Placental pericyte (primary cell): ENCODE data around the genes EIF2S3B and TAS2R50.

DNA sequence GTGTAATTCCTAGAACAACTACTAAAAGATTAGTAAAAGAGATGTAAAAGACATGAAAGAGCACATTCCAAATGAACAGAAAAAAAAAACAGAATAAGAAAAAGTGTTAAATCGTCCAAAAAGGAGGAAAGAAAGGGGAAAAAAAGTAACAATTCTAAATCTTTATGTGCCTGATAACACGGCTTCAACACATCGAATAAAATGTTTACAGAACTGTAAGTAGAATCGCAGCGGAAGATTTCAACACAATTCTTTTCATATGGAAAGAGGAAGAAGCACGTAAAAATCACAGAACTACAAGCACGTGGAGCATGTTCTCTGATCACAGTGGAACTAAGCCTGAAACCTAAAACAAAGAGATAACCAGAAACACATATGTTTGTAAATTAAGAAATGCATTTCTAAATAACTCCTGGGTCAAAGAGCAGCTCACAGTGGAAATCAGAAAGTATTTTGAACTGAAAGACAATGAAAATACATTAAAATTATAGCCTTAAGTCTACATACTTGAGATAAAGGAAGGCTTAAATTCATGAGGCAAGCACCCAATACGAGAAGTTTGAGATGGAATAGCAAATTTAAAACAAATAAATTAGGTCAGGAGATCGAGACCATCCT lies 8.7 kb downstream of the CLEC7A start:
- CAGE, long polyA plus RNA = no peak

GRCh38 chr12:10212143-10212650 lies 480 bp upstream of the GABARAPL1 start:
- CAGE, long polyA plus RNA = no peak

- CAGE, long polyA plus RNA = no peak
Measured at GRCh38 chr12:10222056-10222686, 9.5 kb downstream of the GABARAPL1 start.

DNA sequence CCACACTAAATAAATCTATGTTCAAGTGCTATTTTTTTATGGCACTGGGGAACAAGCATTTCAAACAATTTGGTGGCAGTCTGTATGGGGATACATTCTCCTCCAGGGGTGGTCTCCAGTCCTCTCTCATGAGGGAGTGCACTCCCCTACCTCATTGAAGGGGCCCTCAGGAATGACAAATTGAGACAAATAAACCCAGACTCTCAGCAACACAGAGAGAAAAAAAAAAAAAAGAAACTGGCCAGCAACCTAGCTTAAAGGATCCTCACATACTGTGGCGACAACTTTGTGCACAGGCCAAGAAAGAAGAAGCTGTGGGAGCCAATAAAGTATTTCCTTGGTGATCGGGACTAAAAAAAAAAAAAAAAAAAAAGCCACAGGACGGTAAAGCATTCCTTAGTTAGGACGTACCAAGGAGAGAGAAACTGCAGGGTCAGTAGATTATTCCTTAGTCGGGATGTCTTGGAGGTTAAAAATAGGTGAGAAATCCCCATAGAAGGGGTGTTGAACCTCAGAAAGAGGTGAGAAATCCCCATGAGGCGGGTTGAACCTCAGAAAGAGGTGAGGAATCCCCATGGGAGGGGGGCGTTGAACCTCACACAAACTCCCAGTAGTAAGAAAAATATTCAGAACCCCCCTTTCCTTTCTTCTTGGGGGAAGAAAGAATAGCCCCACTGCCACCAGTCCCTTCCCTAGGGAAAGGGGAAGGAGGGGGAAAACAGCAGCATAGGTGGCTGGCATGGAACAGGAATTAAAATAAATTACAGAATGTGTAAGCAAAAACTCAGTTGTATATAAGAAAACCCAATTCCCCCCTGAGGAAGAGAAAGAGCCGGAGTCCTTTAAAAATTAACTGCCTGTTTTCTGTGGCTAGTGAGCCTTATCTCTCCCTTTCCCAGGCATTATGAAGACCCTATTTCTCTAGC lies 27.0 kb downstream of the KLRK1 start:
- CAGE, long polyA plus RNA = no peak

DNA sequence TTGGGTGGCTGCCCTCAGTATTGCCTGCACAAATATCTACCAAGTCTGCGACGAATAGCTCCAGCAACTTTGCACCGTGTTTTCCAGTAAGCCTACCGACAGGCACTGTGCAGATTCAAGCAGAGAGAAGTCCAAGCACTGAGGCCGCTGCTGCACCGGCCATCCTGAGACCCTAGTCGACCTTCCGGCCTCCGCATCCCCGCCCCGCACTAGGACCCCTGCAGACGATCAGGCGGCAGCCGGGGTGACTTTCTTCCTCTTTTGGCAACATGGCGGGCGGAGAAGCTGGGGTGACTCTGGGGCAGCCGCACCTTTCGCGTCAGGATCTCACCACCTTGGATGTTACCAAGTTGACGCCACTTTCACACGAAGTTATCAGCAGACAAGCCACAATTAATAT lies at the start of gene EIF2S3B:
Gene EIF2S3B (plus strand): TSS at position 257 of the 400 bp plus-strand sequence.
- CAGE, long polyA plus RNA = no peak

- CAGE, long polyA plus RNA = no peak
Measured at GRCh38 chr12:10716542-10717165, 6.5 kb downstream of the YBX3 start.

GRCh38 chr12:10928803-10929115 lies 277 bp upstream of the PRH2 start:
- CAGE, long polyA plus RNA = no peak

GRCh38 chr12:10986844-10987246 lies at the start of gene TAS2R50:
TSS of gene TAS2R50 (minus strand) at chr12:10986912.
- CAGE, long polyA plus RNA = no peak

GRCh38 chr12:11070518-11071434 lies 8.7 kb upstream of the TAS2R46 start:
- CAGE, long polyA plus RNA = no peak

GRCh38 chr12:11291306-11291793 lies 18.9 kb downstream of the PRB4 start:
- CAGE, long polyA plus RNA = no peak

GRCh38 chr12:11545144-11546145 lies 104.0 kb upstream of the ETV6 start:
- CAGE, long polyA plus RNA = no peak

- CAGE, long polyA plus RNA = no peak
Measured at GRCh38 chr12:11580126-11580903, 69.2 kb upstream of the ETV6 start.

GRCh38 chr12:11609173-11609744 lies 40.2 kb upstream of the ETV6 start:
- CAGE, long polyA plus RNA = no peak

DNA sequence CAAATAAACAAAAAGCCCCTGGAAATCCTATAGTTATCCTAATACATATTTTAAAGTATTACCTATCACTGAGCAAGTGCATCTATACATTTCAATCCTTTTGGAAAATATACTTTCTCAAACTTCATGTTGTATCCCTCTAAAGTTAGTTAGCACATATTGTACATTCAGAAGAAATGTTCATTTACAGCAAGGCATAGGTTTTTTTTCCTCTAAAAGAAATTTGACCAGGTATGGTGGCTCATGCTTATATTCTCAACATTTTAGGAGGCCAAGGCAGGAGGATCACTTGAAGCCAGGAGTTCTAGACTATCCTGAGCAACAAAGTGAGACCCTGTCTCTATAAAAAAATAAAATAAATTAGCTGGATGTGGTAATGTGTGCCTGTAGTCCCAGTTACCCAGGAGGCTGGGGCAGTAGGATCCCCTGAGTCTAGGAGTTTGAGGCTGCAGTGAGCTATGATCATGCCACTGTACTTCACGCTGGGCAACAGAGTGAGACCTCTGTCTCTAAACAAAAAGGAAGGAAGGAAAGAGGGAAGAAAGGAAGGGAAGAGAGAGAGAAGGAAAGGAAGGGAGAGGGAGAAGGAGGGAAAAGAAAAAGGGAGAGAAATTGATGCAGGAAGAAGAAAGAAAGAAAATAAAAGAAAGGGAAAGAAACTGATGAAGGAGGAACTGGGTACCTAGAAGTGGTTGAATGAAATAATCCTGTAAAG lies 26.0 kb downstream of the ETV6 start:
- CAGE, long polyA plus RNA = no peak

GRCh38 chr12:11678578-11679049 lies 29.1 kb downstream of the ETV6 start:
- CAGE, long polyA plus RNA = no peak

GRCh38 chr12:11711434-11712201 lies 62.1 kb downstream of the ETV6 start:
- CAGE, long polyA plus RNA = no peak

DNA sequence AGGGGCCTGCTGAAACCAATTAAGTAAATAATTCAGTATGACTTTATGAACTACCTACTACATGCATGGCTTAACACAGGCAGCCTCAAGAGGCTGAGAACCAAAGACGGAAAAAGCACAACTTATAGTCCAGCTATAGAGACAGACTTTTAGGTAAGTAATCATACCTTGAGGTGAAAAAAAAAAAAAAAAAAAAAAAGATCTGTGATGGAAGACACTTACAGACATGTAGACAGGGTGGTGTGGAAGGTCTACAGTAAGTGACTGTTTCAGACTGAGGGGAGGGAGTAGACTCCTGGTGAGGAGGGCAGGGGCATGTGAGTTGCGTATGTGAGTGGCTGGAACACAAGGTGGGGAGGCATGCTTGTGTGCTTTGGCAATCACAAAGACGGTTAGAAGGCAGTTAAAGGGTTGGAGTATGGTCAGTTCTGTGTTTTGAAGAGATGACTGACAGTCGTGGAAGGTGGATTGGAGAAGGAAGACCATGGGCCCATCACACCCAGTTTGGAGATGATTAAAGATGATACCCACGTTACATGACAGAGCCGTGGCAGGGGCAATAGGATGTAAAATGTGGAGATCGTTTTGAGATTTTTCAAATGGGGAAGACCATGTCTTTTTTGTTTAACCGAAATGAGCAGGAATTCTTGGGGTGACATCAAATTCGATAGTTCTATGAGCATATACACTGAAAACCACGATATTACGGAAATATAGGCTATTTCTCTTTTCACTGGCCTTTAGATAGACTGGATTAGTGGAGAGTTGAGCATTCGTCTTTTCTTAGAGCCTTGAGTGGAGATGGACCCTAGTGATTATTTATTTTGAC lies 65.2 kb downstream of the ETV6 start:
- CAGE, long polyA plus RNA = no peak

DNA sequence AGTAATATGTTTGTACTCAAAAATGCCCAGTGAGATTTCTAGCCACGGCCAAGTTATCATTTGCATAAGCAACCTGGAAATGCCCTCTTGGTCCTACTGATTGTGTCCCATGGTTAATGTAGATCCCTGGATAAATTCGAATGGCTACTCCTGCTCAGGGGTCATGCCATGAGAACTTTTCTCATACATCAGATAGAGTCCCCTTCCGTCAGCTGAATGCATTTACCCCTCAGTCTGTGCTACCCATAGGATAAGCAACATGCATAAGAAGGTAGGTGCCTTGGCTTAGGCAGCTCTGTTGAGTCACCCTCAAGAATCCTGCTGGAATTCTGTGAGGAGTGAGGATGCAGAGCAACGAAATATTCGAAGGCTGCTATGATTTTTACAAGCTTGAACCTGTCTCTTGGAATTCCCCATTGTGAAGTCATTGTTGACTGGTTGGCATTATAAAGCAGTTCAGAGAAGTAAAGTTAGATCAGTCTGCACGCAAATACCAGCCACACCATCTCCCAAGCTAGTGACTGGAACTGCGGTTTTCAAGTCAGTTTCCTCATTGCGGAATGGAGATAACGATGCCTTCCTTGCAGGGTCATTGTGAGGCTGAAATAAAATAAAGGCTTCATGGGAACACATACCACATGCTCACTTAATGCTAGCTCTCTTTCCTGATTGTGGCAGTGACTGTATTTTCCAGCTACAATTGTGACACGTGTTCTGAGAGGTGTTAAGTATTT lies 96.5 kb downstream of the ETV6 start:
- CAGE, long polyA plus RNA = no peak

DNA sequence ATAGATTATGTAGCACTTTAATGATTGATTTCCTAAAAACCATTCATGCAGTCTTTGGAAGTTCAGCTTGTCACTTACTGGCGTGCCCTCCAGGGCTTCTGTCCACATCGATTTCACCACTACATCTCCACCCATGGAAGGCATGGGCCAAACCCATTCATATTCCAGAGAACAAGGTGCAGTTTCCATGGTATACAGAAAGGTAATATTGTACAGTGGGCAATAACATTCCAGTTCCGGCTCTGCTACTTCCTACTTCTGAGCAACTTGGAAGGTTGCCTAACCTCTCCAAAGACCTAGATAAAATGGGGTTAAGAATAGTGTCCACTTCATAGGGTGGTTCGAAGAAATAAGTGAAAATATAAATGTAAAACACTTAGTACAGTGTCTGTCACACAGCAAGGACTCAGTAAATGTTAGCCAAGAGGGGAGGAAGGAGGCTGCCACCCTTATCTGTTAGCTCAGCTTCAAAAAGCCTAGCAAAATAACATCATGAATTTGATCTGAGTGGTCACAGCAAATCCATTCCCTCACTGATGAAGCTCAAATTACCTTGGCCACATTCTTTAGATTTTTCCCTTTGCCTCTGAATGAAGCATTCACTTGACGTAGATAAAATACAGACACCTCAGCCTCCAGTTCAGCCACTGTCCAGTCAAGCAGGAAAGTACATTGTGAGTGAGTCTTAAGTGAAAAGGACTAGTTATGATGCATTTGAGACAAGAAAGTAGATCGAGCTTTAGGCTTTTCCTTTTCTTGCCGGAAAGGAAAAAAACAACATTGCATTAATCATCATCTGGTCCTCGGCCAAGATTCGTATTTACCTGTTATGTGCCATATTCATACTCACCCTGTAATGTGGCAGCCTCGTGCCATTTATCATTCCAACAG lies 146.3 kb downstream of the ETV6 start:
- CAGE, long polyA plus RNA = no peak

DNA sequence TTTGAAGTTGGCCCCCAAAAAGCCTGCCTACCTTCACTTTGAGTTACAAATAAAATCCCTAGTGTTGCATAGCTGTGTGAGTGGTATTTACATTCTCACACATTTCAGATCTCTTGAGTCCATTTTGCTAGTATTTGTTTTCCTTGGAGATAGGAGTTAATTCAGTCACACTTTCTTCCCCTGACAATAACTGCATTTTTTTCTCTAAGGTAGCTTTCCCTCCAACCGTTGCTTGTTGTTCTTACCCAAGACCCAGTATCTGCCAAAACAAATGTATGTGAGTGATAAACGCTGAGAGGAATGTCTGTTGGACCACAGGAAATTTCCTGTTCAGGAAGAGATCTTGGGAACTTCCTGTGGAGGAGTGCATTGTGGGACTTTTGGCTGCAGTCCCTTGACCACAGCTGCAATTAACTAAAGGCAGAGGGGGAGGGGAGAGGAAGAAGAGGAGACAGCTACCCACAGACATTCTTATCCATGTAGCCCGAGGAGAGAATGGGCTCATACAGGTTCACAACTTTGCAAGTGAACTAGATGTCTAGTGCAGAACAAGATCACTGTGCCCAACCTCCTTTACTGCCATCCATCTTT lies 149.3 kb downstream of the ETV6 start:
- CAGE, long polyA plus RNA = no peak